OCI-LY7 (cell line): ENCODE results near the gene CAVIN4.

DNA sequence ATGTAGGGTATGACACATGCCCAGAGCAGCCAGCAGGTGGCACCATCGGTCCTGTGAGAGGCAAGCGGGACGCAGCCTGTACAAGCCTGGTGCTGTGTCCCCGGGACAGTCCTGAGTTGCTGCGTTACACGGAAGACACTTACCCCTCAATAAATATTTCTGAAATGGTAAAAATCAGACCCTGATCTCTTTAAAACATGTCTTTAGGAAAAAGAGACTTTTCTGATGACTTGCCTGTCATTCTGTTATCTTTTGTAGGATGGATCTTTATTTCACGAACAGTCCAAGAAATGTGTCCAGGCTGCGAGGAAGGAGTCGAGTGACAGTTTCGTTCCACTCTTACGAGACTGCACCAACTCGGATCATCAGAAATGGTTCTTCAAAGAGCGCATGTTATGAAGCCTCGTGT, 41.2 kb downstream of the GALNT12 start:
- PRO-cap, result no peak
- RAMPAGE, long total RNA, result no peak

- PRO-cap, result no peak
- RAMPAGE, long total RNA, result no peak
Observed at GRCh38 chr9:98953837-98954162, 10.1 kb downstream of the COL15A1 start.

DNA sequence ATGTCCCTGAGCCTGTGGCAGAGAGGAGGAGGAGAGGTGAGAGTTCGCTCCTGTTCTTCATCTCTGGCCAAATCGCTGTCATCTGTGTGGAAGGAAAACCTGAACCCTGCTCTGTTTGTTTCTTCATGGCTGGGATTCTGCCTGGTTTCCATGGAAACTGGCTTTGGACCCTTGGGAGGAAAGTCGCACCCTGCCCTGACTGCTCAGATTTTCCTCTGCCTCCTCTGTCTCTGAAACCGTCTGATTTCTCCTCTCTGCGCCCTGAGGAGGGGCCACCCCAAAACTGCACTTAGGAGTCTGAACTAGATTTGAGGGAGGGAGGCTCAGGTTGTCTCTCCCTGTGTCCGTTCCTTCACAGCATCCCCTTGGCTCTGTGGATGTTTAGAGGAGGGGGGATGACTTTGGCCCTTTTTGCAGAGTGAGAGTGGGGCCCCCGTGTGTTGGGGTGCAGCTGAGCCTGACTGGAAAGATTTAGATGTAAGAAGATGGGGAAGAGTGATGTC, 31.8 kb downstream of the COL15A1 start:
- PRO-cap, result no peak
- RAMPAGE, long total RNA, result no peak

- PRO-cap, result no peak
- RAMPAGE, long total RNA, result no peak
Observed at GRCh38 chr9:99040878-99041685, 63.8 kb upstream of the TGFBR1 start.

DNA sequence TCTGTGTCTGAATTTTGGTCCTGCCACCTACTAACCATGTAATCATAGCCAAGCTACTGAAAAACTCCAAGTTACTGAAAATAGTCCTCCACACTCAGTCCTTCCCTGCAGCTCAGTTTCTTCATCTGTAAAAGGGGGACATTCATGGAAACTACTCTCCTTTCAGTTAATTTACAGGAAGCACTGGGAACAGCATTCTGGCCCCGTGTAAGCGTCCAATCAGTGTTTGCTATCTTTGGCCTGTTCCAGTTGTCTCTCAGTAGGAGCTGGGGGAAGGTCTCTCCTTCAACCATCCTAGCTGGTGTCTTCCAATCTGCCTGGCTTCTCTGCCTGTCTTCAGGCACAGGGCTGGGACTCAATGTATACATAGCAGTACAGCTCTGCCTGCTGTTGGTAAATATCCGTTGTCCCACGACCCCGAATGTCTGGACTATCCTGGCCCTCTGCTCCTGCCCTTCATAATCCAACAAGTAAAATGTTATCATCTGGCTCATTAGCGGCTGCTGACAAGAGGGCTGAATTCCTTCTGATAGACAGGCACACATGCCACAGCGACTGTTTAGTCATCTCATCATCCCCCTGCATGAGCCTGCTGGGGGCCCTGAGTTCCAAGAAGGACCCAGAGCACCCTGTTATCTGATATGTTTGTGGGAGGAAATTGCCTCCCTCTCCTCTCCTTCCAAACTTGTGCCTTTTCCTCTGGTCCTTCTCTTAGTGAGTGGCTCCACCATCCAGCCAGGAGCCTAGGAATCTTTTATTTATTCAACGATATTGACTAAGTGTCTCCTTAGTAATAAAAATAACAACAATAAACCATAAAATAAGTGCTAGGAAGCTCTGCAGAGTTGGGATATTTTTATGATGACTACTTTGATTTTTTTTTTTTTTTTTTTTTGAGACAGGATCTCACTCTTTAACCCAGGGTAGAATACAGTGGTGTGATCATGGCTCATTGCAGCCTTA, 29.6 kb upstream of the TGFBR1 start:
- PRO-cap, result no peak
- RAMPAGE, long total RNA, result no peak

GRCh38 chr9:99107599-99108031, 2.7 kb downstream of the TGFBR1 start:
- PRO-cap, result no peak
- RAMPAGE, long total RNA, result no peak

GRCh38 chr9:99210541-99211155, 11.1 kb downstream of the ALG2 start:
- PRO-cap, result no peak
- RAMPAGE, long total RNA, result no peak

GRCh38 chr9:99359155-99359920, 137.3 kb downstream of the SEC61B start:
- PRO-cap, result no peak
- RAMPAGE, long total RNA, result no peak

GRCh38 chr9:99368114-99369083, 146.3 kb downstream of the SEC61B start:
- PRO-cap, result no peak
- RAMPAGE, long total RNA, result no peak

DNA sequence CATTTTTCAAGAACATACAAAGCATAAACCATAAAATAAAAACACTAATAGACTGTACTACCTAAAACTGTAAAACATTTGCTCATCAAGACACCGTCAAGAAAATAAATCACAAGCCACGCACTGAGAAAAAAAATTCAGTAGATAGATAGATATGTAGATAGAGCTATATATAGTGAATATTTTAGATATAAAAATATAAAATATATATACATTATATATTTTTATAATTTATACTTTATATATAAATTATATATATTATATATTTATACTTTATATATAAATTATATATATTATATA, 100.4 kb upstream of the NR4A3 start:
- PRO-cap, result no peak
- RAMPAGE, long total RNA, result no peak

- PRO-cap, result no peak
- RAMPAGE, long total RNA, result no peak
Observed at GRCh38 chr9:99905762-99906293, 626 bp upstream of the STX17 start.

- PRO-cap, result no peak
- RAMPAGE, long total RNA, result no peak
Observed at GRCh38 chr9:100144577-100145056, 45.6 kb downstream of the INVS start.

DNA sequence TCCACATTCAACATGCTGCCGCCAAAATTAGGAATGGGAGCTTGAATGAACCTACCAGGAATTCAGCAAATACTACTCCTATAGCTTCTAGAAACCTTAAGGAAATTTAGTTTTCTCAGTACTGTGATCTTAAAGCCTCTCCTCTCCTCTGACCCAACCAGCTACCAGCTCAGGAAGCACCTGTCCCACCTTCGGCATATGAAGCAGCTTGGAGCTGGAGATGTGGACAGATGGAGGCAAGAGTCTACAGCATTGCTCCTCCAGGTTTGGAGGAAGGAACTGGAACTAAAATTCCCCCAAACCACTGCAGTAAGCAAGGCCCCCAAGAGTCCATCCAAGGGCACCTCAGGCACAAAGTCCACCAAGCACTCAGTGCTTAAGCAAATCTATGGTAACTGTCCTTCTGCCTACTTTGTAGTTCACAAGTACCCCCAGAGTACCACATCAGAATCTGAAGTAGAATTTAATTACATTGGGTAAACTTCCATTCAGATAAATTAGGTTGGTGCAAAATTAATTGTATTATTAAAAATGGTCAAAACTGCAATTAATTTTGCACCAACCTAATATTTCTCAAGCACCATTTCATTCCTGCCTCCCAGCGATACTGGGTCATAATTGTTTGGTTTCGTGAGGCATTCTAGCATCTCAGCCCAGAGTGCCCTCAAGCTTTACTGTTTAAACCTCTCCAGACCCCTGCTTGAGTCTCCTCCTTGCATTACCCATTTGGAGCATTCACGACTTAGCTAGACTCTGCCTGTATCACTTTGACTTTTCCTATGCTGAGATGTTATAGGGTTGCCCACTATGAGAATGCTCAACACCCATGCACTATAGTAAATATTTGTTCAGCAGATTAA, 55.8 kb downstream of the TEX10 start:
- PRO-cap, result no peak
- RAMPAGE, long total RNA, result no peak

DNA sequence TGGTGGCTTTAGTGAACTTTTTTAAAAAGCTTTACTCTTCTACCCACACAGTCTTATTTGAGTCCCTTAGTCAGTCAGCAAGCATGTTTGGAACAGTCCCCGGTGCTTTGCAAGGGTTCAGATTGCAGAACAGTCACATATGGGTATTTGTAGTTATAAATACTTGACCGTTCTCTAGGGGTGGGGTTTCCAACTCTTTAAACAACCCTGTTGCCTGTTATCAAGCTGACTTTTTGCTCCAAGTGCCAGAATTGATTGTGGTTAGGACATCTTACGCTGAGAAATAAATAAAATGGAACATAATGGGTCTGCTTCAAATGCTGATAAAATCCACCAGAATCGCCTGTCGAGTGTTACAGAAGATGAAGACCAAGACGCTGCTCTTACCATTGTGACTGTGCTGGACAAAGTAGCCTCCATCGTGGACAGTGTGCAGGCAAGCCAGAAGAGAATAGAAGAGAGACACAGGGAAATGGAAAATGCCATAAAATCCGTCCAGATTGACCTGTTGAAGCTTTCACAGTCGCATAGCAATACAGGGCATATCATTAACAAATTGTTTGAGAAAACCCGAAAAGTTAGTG, at the start of gene CAVIN4:
CAVIN4 (plus strand) TSS at position 228 of the 584 bp plus-strand sequence.
- PRO-cap, result no peak
- RAMPAGE, long total RNA, result no peak

DNA sequence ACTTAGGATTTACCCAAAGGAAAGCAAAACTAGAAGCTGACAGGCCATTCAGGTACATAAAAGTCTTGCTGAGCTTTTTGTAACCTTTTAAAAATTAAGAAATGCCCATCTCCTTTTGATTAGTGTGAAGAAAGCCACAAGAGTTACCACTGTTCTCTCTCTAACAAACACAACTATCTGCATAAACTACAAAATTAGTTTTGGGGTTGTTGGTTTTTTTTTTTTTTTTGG, 12.5 kb downstream of the BAAT start:
- PRO-cap, result no peak
- RAMPAGE, long total RNA, result no peak

DNA sequence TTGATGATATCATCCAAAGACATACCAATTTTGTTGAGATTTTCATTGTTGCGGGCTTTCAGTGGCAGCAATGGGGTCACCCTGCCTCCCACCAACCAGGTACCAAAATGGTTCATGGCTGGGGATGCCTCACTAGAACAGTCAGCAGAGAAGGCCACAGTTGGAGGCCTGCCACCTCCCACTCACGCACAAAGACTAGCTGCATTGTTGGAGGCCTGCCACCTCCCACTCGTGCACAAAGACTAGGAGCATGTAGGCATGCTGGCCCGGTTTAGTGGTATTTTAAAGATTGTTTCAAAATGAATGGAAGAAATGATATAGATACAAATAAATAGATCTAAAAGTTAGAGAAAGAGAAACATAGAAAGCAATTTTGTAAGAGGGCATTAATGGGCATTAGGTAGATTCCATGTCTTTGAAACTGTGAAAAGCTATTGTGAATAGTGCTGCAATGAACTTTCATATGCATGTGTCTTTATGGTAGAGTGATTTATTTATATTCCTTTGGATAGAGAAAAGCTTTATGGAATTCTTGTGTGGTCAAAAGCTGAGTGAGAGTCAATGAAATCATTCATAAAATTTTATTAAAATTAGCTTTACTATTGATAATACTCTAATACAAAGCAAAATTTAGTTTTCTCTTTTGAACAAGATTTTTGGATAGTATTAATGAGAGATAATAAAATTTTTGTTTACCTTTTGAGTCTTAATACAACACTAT, 8.2 kb downstream of the BAAT start:
- PRO-cap, result no peak
- RAMPAGE, long total RNA, result no peak

GRCh38 chr9:101448964-101450001, 13.7 kb upstream of the ALDOB start:
- PRO-cap, result no peak
- RAMPAGE, long total RNA, result no peak

DNA sequence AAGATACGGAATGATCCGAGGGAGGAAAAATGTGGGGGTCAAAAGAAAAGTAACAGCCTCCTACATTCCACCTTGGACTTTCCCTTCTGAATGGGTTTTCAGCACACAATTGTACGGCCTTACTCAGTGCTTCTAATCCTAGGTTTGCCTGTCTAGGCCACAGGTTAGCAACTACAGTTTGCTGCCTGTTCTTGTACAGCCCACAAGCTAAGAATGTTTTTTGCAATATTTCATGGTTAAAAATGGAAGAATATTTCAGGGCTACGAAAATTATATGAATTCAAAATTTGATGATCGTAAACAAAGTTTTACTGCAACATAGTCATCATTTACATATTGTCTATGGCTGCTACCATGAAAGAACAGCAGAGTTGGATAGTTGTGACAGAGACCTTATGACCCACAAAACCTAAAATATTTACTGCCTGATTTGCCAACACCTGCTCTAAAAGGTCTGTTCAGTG, 599 bp upstream of the PGAP4 start:
- PRO-cap, result no peak
- RAMPAGE, long total RNA, result no peak

- PRO-cap, result no peak
- RAMPAGE, long total RNA, result no peak
Observed at GRCh38 chr9:101553892-101554205, 20.2 kb downstream of the RNF20 start.

GRCh38 chr9:101578466-101578897, 16.3 kb downstream of the PPP3R2 start:
- PRO-cap, result no peak
- RAMPAGE, long total RNA, result no peak